Colon Carcinoma Metastatic in the Lung (tissue), 2 donors: ENCODE measurements around the genes SESN1 and CEP57L1.

DNA sequence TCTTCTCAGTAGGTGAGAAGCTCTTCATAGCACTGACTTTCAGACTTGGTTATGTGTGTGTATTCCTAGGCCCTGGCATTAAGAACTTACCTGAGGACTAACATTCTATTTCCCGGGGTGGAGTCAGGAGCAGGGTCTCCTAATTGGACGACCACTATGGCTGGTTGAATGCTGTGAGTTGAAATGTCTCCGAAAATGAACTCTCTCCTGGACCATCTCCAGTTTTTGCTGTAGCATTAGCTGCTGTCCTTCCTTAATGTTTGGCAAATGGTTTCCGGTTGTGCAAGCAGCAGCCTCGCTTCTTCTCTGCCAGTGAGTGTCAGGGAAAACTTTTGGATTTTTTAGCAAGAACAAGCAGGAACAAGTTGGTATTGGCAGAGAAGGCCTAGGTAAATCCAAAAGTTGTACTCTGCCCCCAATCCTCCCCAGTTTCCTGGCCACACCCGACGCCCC, 103.1 kb downstream of the ARMC2 start:
- PRO-cap, 2 experiments = peak in 1 of 2 experiments; most common plus-strand start position 266 of the sequence (in 1); most common minus-strand start position 258 of the sequence (in 1)

DNA sequence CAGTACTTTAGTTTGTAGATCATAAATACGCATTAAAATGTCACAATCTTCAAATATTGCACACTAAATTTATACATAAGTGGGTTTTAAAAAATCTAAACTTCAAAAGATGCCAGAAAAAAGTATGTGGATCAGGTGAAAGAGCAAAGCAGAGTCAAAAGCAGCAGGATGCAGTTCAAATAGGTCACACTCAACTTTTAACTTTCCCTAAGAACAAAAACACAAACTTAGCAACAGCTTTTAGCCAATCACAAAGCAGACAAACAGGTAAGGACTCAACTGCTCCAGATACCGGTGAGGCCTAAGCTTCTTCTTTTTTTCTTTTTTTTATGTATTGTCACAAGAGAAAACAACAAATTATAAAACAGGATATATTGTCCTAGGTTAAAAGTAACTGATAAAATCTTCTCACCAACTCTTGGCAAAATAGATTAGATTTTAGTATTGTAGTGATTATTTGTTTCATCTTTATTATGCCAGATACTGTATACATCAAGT, 74.7 kb downstream of the SESN1 start:
- PRO-cap, 2 experiments = no peak in any of the 2 experiments

GRCh38 chr6:109094717-109095331, at the start of gene SESN1:
Gene SESN1, minus strand, starts transcription at chr6:109094846.
- PRO-cap, 2 experiments = peak in 2 of 2 experiments; most common plus-strand start chr6:109095147 (in 1); most common minus-strand start chr6:109094829 (in 1)

- PRO-cap, 2 experiments = peak in 2 of 2 experiments; most common plus-strand start chr6:109095507 (in 2); most common minus-strand start chr6:109095404 (in 2)
Observed at GRCh38 chr6:109095332-109096212, at the start of gene CEP57L1. Gene CEP57L1, plus strand, starts transcription at chr6:109095507.

GRCh38 chr6:109117244-109117989, 22.1 kb downstream of the CEP57L1 start:
- PRO-cap, 2 experiments = no peak in any of the 2 experiments

DNA sequence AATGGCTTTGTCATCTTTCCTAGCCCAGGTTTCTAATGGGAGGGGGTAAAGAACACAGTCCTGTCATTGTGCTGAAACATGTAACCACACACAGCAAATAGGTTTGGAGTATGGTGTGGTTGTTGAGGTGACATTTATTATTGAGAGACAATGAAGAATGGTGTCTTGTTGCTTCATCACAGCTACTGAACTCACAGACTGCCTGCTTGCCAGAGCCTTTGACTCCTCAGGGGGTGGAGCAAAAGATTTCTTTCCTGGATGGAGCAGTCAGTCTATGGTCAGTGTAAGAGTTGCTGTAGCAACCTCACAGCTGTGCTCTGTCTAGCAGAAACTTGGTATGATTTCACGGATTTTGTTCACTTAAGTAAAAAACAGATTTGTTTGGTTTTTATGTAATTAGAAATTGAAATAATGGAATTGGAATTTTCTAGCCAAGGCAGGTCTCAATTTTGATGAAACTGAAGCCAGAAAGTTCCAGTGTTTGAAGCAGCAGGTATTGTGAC, 70.3 kb downstream of the CEP57L1 start:
- PRO-cap, 2 experiments = no peak in any of the 2 experiments

GRCh38 chr6:109230405-109231046, 135.2 kb downstream of the CEP57L1 start:
- PRO-cap, 2 experiments = peak in 1 of 2 experiments; most common plus-strand start chr6:109230779 (in 1); most common minus-strand start chr6:109230632 (in 1)

- PRO-cap, 2 experiments = peak in 1 of 2 experiments; most common minus-strand start chr6:109237704 (in 1)
Observed at GRCh38 chr6:109237523-109237992, 142.3 kb downstream of the CEP57L1 start.

DNA sequence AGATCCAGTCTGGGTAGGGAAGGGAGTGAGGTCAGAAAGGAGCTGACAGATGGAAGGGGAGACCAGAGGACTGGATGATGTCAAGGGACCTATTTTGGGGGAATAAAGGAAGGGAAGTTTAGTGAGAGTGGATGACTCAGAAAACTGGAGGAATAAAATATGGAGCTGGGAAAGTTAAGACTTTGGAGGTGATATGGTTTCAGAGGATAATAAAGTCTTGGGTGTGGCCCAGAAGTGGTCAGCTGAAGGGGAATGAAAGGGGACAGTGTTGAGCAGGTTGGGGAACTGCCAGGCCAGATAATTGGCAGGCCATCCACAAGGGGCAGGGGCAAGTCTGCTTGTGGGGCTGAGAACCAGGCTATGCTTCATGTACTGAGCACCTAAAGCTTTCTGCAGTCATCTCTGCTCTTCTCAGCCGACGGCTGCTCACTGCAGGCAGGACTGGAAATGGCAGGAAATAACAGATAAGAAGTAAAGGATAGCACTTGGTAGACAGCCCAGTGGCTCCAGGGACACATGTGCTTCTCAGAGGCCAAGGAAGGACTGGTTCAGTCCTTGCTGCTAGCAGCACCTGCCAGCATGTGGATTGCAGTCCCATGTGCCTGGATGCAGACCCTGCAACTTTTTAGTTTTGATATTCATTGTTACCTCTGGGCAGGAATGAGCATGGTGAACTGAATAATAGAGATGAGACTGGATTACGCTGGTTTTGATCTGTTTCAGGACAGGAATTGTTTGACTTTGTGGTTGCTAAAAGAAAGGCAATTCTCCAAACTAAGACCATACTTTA, 89.9 kb downstream of the CD164 start:
- PRO-cap, 2 experiments = no peak in any of the 2 experiments

GRCh38 chr6:109303553-109304557, 78.4 kb downstream of the CD164 start:
- PRO-cap, 2 experiments = peak in 1 of 2 experiments; most common plus-strand start chr6:109303853 (in 1)

GRCh38 chr6:109381011-109381406, 1.3 kb downstream of the CD164 start:
- PRO-cap, 2 experiments = no peak in any of the 2 experiments

DNA sequence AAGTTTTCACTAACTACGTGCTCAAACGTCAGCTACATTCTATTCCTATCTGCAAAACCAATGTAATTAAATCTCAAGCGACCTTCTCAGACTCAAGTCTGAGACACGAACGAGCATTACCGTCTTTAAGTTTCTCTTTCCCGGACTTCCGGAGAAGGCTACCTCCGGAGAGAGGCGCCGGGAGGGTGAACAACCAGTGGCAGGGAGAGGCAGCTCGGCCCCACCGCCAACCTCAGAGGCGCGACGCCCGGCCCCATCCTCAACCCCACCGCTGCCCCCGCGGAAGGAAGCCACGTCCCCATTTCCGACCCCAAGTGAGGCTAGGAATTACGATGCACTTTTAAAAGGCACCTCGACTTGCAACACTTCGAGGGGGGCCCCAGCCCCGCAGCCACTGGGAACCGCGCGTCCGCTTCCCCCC, 667 bp downstream of the CD164 start:
- PRO-cap, 2 experiments = peak in 1 of 2 experiments; most common plus-strand start position 167 of the sequence (in 1); most common minus-strand start position 100 of the sequence (in 1)

- PRO-cap, 2 experiments = peak in 2 of 2 experiments; most common plus-strand start chr6:109382880 (in 2)
Observed at GRCh38 chr6:109382698-109382935, 350 bp upstream of the CD164 start.

DNA sequence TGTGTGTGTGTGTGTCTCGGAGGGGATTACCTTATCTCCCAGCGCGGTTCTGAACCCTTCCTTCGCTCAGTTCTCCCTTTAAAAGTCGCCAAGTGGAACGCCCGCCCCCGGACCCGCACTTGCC, 415 bp downstream of the PPIL6 start:
- PRO-cap, 2 experiments = no peak in any of the 2 experiments

DNA sequence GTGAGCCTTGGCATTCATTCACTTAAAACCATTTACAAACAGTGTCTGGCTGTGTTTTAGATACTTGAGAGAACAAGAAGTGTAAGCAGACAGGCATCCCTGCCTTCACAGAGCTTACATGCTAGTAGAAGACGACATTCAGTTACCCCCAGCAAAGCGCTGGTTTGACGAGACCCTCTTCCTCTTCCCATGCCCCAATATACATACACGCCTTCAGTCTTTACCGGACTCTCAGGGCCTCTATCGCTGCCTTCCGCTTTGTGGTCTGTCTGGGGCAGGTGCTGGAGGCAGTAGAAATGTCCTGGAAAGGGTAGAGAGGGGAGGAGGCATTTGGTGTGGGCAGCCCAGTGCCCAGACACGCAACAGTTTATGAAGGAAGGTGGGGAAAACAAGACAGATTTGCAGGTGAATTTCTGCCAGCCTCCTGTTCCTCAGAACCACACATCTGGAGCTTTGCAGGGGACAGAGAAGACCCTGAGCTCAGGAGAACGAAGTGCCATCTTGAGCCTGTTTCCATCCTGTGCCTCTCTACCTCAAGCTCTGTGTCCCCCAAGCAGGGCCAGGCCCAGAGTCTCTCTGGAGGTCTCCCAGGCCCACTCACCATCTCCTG, 6.1 kb downstream of the SMPD2 start:
- PRO-cap, 2 experiments = no peak in any of the 2 experiments

- PRO-cap, 2 experiments = no peak in any of the 2 experiments
Observed at GRCh38 chr6:109448286-109448976, 7.1 kb downstream of the MICAL1 start.

DNA sequence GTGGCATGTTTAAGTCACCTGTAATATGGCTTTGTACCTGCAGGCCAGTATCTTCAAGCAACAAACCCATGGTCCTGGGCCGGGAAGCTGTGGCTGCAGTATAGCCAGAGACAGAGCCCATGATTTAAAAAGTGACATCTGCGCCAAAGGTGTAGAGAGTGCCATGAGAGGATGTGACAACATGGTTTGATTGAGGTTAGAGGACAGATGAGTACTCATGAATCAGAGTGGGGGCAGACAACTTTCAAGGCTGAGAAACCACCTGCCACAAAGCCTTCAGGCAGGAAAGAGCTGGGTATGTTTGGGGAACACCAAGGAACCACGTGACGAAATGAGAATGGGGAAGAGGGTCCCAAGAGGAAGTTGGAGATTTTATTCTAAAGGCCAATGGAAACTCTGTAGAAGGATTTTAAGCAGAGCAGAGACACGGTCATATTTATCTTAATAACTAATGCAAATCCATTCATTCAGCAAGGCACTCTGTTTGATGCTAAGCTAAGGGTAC, 3.3 kb upstream of the MICAL1 start:
- PRO-cap, 2 experiments = no peak in any of the 2 experiments

DNA sequence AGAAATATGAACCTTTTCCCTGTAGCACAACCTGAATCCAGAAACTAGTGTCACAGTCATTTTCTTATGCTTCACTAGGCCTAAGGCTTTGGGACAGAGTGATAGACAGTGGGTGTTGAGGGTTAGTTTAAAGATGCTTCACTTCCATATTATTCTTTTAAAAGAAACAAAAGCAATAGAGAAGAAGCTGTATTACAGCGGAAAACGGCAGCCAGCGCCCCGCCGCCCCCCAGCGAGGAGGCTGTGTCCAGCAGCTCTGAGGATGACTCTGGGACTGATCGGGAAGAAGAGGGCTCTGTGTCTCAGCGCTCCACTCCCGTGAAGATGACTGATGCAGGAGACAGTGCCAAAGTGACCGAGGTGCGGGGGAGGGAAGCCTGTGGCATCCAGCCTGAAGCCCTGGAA, 100.1 kb downstream of the FIG4 start:
- PRO-cap, 2 experiments = peak in 1 of 2 experiments; most common minus-strand start position 235 of the sequence (in 1)

DNA sequence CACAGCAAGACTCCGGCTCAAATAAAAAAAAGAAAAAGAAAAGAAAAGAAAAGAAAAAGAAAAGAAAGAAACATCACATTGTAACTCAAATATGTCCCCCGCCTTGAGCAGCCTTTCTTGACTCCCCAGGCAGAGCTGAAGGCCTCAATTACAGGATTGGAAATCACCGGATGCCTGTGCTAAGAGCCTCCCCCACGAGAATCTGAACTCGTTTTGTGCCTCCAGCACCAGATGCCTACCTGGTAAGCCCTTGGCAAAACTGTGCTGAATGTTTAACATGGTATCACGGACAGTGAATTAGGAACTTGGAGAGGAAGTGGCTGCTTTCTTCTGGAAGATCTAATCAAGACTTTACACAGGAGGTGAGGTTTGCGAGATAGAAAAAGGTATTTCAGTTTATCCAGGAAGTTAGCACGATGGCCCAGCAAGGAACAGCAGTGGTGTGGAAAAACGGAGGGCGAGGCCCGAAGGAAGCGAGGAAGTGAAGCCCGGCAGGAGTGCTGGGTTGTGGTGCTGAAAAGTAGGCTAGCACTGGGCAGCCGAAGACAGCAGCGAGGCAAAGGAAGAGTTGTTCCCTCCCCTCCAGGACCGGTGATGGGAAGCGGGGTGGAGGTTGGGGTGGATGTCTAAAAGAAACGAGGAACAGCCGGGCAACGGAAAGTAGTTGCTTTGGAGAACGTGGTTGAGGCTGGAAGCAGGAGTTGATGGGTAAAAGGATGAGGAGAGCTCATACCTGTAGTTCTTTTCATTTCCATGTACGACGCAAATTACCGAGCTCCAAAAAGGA, 1.5 kb downstream of the METTL24 start:
- PRO-cap, 2 experiments = peak in 1 of 2 experiments; most common plus-strand start position 634 of the sequence (in 1)

- PRO-cap, 2 experiments = no peak in any of the 2 experiments
Observed at GRCh38 chr6:110622631-110623488, 146.4 kb upstream of the SLC22A16 start.